ENCODE measurements around a stretch of chr14.

DNA sequence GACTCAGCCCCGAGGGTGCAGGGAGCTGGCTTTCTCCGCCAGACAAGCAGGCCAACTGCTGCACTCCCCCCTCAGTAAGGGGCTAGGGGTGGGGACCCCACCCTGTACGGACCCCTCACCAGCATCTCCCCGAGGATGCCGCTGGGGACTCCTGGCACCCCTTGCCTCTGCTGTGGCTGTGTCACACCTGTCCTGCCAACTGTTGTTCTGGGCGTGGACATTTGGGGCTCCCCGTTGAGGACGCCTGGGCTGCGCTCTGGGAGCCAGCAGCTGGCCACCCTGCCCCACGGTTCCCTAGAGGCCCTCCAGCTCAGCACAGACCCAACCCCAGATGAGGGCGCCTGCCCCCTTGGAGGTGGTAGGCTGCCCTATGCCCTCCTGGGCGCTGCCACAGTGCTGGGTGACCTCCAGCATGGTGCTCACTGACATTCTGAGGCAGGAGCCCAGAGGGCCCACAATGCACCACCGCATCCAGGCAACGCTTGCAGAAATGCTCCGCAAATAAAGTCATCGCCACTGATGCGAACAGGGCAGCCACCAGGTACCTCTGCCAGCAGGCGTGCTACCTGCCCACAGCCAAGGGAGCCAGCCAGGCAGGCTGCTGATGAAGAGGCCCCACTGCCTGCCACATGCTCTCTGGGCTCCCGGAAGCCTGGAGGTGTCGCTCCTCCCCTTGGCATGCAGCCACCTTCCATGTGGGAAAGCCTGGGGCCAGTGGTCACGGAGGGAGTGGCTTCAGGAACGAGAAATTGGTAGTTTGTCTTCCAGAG is 14.9 kb downstream of the GPR132 start:
- RRBS = no CpG with 5 or more reads among the region's 22 CpGs

DNA sequence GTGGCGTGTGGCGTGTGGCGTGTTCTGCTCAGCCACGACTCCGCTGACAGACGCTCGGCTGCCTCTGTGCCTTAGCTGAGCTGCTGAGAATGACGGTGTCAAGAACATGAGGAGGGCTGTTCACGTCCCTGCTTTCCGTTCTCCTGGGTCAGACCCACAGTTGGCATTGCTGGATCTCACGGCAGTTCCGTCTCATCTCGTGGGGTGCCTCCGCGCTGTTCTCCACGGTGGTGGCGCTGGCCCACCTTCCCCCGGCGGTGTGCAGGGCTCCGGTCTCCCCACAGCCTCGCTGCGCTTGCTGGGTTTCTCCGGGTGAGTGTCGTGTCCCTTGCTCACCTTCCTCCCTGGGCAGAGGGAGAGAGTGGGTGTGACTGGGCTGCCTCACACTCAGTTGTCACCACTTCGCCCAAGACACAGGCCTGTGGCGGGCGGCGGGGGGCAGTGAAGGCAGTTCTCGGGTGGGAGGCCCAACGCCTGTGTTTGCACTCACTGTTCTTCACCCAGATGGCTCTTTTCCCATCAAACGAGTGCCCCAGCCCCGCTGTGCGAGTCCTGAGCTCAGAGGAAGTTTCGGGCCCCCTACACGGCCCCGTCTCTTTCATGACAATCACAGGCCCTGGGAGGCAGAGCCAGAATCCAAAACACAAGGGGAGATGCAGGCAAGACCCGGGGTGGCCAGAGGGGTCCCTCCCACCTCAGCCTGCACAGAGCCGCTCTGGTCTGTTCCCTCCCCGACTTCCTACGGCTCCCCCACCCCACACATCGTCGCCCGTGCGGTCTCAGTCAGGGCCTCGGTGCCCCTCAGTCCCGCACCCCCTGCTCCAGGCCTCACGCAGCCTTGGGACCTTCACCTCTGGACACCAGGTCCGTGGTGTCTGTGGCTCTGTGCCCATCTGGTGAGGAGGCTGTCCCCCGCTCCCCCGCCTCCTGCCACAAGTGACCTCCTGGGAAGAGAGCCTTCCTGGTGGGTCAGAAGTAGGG is 9.1 kb downstream of the GPR132 start:
- RRBS = no CpG with 5 or more reads among the region's 50 CpGs

DNA sequence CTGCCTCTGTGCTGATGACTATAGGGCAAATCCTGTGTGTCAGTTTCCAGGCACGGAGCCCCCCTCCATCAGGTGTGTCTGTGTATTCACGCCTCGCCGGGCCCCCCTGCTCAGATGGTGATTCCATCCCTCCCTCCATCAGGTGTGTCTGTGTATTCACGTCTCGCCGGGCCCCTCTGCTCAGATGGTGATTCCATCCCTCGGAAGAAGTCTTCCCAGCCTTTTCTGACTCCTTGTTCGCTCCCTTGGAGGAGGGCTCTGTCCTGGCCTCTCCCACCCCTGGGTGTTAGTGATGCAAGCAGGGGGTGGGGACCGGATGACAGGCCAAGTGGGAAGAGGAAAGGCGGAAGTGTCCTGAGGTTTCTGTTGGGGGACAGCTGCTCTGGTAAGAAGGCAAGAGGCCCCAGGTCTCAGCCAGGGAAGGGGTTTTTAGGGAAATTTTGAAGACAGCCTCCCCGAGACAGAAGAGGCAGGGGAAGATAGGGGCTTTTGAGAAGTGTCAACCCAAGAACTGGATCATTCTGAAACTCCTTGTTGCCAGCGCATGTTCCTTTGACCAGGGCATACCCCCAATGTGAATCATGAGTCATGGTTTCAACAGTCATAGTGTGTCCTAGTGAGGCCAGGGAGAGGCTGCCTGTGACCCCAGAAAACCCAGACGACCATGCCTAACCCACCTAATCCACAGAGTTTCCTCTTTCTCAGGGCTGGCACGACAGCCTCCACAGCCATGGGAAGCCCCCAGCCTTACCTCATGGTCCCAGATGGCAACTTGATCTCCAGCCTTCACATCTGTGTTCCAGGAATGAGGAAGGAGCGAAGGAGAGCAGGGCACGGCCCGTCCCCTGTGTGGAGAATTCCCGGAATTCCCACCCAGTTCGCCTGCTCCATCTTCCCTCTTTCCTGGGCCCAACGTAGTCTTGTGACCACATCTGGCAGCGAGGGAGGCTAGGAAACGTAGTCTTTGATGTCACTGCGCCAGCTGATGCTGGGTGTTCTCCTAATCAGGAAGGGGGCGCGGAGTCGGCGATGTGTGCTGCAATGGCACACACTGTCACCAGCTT is 4.8 kb upstream of the GPR132 start:
- RRBS = no CpG with 5 or more reads among the region's 28 CpGs

DNA sequence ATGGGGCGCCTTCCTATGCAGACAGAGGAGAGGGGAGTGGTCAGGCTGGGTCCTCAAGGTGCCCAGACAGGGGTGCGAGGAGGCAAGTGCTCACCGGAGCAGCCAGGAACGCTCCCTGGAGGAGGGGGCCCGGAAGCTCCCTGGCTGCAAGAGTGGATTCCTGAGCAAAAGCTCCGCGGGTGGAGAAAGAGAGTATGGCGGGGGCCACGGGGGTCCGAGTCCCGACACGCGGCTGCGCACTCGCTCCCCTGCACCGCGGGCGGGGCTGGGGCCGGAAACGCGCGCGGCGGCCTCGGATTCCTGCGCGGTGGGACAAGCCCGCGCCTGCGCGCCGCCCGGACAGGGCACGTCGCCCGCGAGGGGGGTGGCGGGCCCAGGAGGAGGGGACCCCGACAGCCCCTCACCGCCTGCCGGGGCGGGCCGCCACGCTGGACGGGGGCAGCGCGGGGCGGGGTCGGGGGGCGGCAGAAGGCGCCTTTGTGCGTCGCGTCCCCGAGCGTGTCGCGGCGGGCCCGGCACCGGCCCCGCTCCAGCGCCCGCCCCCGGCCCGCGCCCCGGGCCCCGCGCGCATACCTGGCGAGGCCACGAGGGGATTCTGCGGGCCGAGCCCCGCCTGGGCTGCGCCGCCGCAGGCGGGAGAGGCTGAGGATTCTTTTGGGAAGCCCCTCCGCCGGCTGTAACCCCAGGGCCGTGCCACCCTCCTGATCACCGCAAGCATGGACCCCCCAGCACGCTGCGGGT is 27.9 kb upstream of the GPR132 start:
- RRBS = 1% methylated on average over 23 of the region's 86 CpGs

DNA sequence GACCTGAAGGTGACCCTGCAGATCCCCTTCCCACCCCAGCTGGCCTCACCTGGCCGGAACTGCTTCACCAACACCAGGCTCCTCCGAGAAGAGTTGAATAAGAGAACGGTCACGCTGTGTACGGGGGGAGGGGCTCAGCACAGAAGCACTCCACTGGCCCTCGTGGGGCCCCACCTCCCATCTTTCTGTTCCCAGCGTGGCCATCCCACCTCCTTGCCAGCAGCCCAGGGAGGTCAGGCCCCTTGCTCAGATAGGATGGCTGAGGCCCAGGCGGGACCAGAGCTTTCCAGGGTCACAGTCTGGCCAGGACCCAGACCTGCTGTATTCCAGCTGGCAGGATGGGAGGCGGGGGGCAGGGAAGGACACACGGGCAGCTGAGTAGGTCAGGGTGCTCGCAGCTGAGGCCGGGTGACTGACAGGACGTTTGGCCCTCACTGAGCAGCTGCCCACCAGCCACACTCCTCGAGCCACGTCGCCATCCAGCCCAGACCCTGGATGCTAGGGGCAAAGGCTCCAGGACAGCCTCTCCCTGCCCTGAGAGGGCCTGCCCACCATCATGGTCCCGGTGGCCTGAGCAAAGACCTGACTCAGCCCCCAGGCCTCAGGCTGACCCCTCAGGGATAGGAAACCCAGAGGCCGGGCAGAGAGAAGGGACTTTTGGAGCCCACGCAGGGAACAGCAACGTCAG is 4.1 kb downstream of the NUDT14 start:
- RRBS = 44% methylated on average over 2 of the region's 20 CpGs

DNA sequence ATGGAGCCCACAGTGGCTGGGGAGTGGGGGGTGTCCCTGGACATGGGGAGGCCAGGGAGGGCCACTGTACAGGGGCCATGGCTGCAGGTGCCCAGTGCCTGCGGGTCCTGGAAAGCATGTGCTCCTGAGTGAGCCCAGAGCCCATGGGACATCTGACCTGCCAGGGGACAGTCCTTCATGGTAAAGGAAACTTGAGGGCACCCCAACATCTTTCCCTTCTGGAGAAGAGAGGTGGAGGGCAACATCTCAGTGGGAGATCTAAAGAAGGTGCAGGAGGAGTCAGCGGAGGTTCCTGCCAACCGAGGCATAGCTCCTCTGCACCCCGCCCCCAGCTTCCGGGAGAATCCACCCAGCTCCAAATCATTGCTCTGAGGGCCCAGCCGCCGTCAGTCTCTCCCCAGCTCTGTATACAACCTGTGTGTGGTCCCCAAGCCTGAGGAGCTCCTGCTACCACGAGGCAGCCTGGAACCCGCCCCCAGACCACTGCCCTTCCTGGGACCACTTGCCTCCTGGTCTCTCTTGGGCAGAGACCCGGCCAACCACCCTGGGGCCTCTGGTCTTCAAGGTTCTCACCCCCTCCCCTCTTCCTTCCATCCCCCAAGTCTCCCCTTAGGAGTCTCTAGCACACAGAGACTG is 12.8 kb upstream of the NUDT14 start:
- RRBS = no CpG with 5 or more reads among the region's 10 CpGs

GRCh38 chr14:105272396-105273144 is 24.2 kb downstream of the BTBD6 start:
- RRBS = no CpG with 5 or more reads among the region's 22 CpGs

- RRBS = no CpG with 5 or more reads among the region's 17 CpGs
Measured at GRCh38 chr14:105399134-105399854, 956 bp downstream of the TEX22 start.

DNA sequence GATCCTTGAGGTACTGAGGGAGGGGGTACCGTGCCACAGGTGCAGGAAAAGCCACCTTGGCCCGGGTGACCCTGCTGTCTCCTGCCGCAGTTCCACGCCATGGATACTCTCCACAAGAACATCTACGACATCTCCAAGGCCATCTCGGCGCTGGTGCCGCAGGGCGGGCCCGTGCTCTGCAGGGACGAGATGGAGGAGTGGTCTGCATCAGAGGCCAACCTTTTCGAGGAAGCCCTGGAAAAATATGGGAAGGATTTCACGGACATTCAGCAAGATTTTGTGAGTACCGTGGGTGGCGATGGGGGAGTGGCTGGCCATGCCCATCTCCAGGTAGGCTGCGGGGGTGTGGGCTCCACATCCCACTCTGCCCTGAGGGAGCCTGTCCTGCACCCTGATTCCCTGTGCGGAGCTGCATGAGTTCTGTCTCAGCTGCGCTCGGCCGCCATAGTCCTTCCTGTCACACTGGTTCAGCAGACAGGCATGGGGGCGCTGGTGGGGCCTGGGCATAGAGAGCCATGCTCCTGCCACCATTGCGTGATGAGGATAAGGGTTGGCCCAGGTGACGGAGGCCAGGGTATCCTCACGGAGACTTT is 13.8 kb upstream of the CRIP2 start:
- RRBS = no CpG with 5 or more reads among the region's 24 CpGs

- RRBS = 94% methylated on average over 17 of the region's 53 CpGs
Measured at GRCh38 chr14:105466339-105467046, 8.1 kb upstream of the CRIP2 start.

DNA sequence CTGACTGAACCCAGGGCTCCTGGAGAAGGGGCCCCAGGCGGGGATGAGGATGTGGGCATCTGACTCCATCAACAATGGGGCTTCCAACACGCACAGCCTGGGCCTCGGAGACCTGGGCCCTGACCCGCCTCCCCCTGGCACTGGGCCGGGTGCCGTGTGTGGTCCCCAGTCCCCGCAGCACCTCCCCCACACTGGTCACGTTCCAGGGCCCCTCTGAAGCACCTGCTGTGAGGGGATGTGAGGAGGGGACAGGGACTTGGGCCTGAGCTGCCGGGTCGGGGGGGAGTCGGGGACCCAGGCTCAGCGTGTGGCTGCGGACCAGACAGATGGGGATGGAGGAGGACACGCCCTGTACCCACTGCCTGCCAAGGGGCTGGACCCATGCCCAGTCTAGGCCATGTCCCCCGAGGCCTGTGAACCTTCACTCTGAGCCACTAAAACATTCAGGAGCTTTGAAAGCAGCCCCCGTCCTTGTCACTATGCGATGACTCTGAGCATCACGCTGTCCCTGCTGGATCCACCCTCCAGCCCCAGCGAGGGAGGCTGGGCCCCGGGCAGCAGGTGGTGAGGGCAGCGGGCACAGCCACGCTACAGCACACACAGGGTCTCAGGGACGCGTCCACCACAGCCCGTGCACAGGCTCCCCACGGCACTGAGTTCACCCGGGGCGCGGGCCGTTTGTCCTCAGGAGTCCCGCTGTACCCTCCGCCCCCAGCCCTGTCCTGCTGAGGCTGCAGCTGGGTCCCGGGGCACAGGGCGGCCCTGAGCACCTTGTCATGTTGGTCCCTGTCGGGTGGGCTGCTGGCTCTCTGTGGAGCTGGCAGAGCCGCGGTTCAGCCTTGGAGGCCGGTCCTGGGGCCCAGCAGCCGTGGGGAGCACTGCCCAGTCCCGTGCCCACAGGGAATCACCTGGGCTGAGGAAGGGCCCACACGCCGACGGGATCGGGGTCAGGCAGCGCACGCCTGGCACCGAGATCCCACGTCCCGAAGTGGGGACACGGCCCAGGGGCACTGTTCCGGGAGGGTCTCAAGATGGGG is 46.0 kb downstream of the TMEM121 start:
- RRBS = no CpG with 5 or more reads among the region's 51 CpGs

DNA sequence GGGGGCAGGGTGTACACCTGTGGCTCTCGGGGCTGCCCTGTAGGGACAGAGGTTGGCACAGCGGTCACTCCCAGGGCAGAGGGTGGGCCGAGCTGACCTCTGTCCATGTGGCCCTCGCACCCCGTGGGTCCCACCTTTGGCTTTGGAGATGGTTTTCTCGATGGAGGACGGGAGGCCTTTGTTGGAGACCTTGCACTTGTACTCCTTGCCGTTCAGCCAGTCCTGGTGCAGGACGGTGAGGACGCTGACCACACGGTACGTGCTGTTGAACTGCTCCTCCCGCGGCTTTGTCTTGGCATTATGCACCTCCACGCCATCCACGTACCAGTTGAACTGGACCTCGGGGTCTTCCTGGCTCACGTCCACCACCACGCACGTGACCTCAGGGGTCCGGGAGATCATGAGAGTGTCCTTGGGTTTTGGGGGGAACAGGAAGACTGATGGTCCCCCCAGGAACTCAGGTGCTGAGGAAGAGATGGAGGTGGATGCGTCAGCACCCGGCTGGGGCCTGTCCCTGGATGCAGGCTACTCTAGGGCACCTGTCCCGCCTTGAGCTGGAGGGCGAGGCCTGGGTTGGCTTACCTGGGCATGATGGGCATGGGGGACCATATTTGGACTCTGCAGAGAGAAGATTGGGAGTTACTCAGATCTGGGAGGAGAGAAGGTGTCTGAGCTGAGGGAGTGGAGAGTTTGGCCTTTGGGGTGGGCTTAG is 98.5 kb downstream of the TMEM121 start:
- RRBS = no CpG with 5 or more reads among the region's 25 CpGs

GRCh38 chr14:105628638-105628863 is 102.2 kb downstream of the TMEM121 start:
- RRBS = no CpG with 5 or more reads among the region's 8 CpGs

- RRBS = no CpG with 5 or more reads among the region's 8 CpGs
Measured at GRCh38 chr14:105700570-105701356, 174.4 kb downstream of the TMEM121 start.

DNA sequence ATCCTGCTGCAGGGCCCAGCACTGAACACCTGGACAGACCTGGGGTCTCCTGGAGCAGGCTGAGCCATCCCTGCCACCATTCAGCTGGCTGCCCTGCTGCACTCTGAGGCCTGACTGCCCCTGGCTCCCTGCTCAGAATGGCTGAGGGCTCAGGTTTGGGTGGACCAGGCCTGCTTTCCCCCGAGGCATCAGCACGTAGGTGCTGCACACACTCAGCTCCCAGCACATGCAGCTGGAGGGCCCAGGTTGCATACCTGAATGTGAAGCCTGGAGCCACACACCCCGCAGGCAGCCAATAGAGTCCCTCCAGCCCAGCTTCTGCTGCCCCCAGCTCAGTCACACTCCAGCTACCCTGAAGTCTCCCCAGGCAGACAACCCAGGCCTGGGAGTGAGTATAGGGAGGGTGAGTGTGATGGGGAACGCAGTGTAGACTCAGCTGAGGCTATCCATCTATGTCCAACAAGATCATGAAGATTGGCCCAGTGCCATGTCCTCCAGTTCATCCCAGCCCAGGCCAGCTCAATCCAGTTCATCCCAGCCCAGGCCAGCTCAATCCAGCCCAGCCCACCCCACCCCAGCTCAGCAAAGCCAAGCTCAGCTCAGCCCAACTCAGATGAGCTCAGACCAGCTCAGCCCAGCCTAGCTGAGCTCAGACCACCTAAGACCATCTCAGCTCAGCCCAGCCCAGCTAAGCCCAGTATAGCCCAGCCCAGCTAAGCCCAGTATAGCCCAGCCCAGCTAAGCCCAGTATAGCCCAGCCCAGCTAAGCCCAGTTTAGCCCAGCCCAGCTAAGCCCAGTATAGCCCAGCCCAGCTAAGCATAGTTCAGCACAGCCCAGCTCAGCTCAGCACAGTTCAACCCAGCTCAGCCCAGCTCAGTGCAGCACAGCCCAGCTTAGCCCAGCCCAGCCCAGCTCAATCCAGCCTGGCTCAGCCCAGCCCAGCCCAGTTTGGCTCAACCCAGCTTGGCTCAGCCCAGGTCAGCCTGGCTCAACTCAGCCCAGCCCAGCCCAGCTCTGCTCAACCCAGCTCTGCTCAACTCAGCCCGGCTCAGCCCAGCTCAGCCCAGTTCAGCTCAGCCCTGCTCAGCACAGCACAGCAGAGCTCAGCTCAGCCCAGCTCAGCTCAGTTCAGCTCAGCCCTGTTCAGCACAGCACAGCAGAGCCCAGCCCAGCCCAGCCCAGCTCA is 330.5 kb downstream of the TMEM121 start:
- RRBS = no CpG with 5 or more reads among the region's 5 CpGs

DNA sequence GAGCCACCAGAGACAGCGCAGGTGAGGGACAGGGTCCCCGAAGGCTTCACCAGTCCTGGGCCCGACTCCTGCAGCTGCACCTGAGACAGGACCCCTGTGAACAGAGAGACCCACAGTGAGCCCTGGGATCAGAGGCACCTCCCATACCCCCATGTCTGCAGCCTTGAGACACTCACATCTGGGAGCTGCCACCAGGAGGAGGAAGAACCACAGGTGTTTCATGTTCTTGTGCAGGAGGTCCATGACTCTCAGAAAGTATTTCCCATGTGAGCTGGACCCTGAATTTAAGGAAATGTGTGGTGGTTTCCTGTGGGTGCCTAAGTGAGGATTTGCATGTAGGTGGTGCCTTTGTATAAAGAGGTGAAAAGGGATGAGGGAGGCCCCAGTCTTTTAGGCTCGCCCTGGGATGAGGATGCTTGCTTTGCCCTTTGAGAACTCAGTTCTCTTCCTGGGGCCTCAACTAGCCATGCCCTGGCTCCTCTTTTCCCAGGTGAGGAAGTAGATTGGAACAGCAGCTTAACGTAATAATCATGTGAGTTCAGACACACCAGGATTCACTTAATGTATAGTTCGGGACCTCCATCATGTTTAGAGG is 485.8 kb downstream of the TMEM121 start:
- RRBS = no CpG with 5 or more reads among the region's 6 CpGs

GRCh38 chr14:106506812-106507695 is 980.7 kb downstream of the TMEM121 start:
- RRBS = no CpG with 5 or more reads among the region's 11 CpGs

GRCh38 chr14:106511478-106512021 is 985.2 kb downstream of the TMEM121 start:
- RRBS = no CpG with 5 or more reads among the region's 5 CpGs

DNA sequence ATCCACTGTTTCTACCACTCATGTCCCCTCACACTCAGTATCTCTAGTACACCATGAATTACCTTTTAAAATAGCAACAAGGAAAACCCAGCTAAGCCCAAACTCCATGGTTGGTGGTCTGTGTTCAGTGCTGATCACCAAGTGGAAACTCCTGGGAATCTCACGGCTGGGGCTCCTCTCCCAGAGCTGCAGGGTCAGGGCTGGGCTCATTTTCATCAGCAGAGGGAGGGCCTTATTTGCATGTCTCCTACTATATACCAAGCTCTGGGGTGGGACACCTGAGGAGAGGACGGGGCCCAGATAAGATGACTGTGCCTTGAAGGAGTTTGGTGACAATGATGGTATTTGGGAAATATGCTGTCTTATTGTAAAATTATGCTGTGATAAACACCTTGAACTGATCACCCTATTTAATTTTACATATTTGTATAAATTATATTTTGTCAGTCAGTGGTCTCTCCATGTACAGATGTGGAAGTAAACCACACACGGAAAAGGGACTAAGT is 1031.0 kb downstream of the TMEM121 start:
- RRBS = no CpG with 5 or more reads among the region's 3 CpGs

DNA sequence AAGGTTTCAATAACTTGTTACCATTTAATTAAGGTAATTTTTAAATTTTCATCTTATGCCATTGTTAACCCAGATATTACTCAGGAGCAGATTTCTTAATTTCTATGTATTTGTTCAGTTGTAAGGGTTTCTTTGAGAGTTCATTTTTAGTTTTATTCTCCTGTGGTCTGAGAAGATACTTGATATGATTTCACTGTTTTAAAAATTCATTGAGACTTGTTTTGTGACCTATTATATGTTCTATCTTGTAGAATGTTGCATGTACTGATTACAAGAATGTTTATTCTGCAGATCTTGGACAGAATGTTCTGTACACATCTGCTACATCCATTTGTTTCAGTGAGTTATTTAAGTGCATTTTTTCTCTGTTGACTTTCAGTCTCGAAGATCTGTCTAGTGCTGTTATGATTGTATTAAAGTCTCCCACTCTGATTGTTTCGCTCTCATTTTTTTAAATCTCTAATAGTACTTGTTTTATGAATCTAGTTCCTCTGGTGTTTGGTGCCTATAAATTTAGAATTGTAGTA is 1319.8 kb downstream of the TMEM121 start:
- RRBS = no CpG with 5 or more reads among the region's 2 CpGs

Data from GM12891 (cell line).